Peripheral blood mononuclear cell (primary cell): ENCODE measurements around the genes FOXD4L1 and CFAP221.

DNA sequence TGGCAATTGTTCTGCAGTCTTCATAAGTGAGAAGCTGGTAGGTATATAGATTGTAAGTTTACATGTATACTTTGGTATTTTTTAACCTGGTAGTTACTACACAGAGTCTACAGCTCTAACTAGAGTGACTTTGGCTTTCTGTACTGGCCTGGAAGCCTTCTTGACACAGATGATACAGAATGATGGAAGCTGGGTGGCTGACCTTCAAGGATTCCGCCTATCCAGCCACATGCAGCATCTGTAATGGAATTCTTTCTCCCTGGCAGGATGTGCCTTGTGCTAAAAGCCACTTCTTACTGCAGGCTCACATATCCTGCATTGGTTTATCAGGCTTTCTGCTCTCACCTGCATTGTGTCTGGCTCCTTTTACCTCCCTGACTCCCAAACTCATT is 38.8 kb upstream of the PAX8 start:
- PRO-cap, 8 experiments, result no peak in any of the 8 experiments

DNA sequence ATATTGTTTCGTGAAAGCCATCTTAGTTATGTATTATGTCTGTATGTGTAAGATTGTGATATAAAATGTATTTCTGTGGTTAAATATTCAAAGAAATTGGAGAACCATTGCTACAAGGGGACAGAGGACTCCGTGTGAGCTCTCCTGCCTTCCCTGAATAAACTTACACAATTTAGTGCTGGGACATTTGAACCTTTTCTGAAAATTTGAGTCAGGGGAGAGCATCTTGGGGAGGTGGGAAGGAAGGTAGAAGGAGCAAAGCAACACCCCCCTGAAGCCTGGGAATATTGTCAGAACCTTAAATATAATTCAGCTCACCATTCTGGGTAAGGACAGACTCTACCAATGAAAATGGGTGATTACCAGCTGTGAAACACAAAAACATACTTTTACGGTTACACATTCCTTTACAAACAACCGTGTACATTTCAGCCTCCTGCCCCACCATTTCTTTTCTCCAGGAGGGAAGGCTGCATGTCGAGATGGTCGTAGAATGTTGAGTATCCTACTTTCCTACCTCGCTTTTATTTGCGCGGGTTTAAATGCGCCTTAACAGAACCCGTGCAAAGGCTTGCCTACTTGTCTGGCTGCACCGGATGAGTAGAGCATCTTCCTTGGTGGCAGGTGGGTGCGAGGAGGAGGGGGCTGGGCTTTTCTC is at the start of gene FOXD4L1:
TSS of gene FOXD4L1 (plus strand) at position 382 of the 658 bp plus-strand sequence.
- PRO-cap, 8 experiments, result no peak in any of the 8 experiments

- PRO-cap, 8 experiments, result peak in 2 of 8 experiments; most common plus-strand start chr2:113656238 (in 2)
These were observed 28.9 kb downstream of the RABL2A start for GRCh38 chr2:113655828-113656554.

DNA sequence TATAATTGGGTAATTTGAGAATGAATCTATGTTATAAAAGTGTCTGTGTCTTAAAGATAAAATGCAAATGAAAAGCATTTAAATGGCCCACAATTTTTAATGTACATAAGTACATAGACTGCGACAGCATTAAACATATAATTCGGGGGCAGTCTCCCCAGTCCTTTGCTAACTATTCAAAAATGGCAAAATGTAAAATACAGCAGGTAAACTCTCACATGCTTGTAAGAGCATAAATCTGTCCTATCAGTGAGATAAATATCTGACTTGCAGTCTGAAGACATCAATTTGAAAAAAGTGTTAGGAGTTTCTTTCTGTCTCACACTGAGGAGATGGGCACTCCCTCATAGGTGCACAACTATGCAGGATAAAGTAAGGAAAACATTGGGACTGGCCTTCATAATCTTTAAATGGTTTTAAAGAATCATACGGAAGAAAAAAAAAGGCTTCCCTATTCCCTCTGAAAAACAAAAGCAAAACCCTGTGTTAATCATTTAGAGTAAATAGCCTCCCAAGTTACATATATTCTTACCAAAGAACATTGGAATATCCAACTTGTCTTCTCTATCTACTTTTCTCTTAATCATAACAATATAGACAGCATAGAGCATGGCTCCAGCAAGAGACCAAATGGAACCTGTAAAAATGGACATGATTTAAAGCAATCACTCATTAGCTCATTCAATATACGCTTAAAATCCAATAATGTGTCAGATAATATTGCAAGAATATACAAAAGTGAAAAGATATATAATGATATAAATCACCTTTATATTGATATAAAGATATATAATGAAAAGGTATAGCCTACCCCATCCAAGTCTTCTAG is 27.4 kb downstream of the SLC35F5 start:
- PRO-cap, 8 experiments, result no peak in any of the 8 experiments

DNA sequence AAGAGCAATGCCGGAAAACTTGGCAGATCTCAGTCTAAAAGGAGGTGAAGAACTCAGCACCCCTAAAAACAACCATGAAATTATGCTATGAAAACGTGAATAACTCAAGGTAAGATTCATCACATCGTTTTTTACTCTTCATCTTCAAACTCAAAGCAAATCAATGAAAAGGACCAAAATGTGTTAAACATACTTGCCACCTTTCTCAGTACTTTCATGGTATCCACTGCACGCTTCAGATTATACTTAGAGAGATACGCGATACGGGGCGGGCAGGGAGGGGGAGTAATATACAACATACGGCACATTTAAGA is 1.0 kb downstream of the SLC35F5 start:
- PRO-cap, 8 experiments, result peak in 1 of 8 experiments; most common minus-strand start position 239 of the sequence (in 1)

DNA sequence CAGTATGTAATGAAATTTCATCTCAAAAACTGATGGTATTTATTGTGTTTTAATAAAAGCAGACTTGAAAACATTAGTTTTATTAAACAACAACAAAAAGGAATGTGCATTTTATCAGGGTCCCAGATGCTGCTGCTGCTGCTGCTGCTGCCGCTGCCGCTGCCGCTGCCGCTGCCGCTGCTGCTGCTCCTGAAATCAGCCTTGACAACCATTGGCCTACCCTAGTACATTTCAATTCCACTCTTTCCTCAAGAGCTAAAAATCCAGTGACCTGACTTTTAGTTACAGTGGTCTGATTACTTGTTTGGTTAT is 1597.2 kb downstream of the DPP10 start:
- PRO-cap, 8 experiments, result no peak in any of the 8 experiments

GRCh38 chr2:117623145-117624104 is 191.1 kb upstream of the DDX18 start:
- PRO-cap, 8 experiments, result no peak in any of the 8 experiments

DNA sequence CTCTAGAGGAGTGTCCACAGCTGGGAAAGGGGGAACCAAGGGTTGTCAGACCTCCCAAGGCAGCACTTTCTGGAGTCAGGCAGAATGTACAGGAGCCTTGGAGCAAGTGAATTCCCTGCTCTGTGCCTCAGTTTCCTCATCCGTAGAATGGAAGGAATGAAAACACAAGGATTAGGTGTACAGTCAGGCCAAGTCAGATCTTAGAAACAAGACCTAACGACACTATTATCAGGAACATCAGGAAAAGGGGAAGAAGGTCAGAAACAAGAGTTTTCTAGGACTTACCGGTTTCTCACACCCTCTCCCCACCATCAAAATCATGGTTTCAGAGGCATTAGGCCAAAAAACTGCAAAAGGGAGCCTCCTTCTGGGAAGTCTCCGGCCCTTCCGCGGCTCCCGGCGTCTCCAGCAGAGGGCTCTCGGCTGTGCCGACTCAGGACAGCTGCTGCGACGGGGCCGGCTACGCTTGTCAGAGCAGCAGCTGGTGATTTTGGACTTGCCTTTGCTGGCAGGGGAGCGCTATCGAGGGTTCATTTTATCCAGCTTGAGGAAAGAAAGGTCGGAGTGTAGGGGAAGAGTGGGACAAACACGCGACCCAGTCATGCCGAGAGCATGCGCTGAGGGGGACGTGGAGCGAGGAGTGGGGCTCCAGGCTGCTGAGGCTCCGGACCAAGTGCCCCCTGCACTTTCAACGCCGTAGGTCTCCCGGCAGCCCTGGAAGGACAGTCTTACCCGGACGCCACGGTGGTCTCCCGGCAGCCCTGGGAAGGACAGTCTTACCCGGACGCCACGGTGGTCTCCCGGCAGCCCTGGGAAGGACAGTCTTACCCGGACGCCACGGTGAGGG is 21.4 kb downstream of the DDX18 start:
- PRO-cap, 8 experiments, result peak in 1 of 8 experiments; most common plus-strand start position 469 of the sequence (in 1)

DNA sequence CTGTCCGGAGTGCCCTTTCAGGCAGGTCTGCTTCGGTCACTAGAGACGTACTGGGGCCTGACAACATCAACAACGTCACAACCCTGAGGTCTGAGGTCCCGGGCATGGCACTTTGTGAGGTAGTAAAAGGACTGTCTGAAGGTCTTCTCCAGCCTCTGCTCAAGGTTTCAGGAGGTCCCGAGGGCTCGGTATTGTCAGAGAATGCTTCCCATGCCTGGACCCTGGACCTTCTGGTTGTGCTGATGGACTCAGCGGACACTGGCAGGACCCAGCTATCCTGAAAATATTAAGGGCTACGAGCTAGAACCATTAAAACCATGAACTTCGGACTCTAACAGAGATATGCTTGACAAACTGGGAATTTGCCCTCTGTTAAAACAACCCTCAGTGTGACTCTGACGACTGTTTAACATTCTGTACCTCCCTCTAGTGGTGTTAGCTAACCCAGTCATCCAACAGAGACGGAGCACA is 96.6 kb downstream of the CCDC93 start:
- PRO-cap, 8 experiments, result no peak in any of the 8 experiments

DNA sequence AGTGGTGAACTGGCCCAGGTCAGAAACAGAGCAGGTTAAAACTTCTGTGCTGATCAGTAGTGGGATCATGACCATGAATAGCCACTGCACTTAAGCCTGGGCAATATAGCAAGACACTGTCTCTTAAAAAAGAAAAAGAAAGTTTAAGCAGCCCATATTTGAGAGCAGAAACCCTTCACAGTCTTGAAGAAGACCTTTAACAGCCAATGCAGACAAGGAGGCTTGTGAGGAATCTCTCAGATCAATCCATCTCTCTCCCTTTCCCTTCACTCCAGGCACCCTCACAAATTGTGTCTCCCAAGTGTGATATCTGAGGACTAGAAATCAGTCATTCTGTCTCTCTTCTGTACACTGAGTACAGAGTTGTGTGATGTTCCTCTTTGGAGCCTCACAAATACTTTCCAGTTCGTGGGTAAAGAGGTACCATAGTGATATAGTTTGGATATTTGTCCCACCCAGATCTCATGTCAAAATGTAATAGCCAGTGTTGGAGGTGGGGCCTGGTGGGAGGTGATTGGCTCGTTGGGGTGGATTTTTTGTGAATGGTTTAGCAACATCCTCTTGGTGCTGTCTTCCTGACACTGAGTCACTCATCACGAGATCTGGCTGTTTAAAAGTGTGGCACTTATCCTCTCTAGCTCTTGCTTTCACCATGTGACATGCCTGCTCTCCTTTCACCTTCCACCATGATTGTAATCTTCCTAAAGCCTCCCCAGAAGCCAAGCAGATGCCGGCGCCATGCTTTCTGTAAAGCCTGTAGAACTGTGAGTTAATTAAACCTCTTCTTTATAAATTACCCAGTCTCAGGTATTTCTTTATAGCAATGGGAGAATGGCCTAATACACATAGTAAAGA is 2.9 kb upstream of the CCDC93 start:
- PRO-cap, 8 experiments, result no peak in any of the 8 experiments

- PRO-cap, 8 experiments, result no peak in any of the 8 experiments
These were observed 10.6 kb upstream of the INSIG2 start for GRCh38 chr2:118077471-118078193.

DNA sequence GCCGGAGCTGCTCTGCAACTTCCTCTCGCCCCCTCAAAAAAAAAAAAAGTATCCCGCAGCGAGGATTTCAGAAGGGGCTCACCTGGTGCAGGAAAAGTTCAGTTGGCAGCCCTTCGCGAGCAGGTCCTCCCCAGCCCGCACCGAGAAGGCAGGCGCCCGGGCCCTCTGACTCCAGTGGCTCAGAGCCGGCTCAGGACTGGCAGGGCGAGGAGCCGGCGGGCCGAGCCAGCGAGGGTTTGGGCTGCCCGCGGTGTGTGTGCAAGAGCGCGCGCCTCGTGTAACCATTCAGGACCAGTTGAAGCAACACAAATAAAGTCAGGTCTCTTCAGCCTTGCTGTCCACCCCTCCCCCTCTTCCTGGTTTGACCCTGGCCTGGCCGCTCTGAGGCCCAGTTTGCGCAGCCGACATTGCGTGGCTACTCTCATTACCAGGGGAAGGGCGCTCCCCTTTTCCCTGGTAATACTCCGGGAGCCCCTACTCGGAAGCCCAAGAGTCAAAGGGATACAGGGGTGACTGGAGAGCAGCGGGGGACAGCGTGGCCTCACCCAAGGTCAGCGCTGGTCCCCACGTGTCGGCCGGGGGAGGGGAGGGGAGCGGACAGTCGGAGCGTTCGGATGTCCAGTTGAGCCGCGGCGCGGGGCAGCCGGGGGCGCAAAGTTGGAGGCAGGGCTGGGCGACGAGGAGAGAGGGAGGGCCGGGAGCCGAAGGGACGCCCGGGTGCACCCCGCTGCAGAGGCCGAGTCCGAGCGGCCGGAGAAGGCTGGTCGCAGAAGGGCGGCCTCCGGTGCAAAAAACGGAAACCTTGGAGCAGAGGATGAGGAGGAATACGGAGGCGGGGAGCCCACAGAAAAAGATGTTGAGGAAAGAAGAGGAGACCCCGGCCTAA is 12.3 kb downstream of the EN1 start:
- PRO-cap, 8 experiments, result no peak in any of the 8 experiments

DNA sequence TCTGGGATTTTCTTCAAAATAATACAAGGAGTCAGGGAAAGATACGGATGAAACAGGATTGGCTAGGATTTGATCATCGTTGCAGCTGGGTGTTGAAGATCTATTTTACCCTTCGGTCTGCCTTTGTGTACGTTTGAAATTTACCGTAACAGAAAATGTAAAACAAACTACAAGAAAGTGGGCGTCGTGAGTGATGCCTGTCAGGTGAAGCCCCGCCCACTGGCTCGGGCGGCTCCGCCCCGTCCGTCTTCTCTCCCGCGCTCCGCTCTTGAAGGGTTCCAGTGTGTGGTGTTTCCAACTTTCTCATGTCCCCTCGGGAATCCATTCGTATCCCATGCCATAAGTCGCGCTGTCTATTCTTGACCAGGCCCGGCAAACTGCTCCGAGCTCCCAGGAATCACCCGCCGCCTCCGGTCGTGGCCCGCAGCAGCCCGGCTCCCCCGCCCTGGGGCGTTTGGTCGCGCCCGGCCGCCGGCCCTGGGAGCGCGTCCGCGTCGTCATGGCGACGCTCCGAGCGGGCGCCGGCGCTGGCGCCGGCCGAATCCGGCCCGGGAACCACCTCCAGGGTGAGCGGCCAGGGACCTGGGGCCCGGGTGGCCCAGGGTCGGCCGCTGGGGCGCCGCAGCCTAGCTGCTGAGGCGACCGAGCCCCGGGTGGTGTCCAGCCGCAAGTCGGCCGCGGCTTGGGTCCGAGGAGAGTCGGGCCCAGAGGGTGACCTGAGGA is at the start of gene CFAP221:
TSS of gene CFAP221 (plus strand) at position 505 of the 723 bp plus-strand sequence.
- PRO-cap, 8 experiments, result no peak in any of the 8 experiments

GRCh38 chr2:119699981-119700529 is 21.1 kb downstream of the TMEM177 start:
- PRO-cap, 8 experiments, result no peak in any of the 8 experiments

GRCh38 chr2:120312707-120313564 is 33.0 kb upstream of the INHBB start:
- PRO-cap, 8 experiments, result peak in 1 of 8 experiments; most common plus-strand start chr2:120313437 (in 1)

GRCh38 chr2:120344133-120344759 is 1.7 kb upstream of the INHBB start:
- PRO-cap, 8 experiments, result no peak in any of the 8 experiments

GRCh38 chr2:120348966-120349337 is 3.0 kb downstream of the INHBB start:
- PRO-cap, 8 experiments, result no peak in any of the 8 experiments

DNA sequence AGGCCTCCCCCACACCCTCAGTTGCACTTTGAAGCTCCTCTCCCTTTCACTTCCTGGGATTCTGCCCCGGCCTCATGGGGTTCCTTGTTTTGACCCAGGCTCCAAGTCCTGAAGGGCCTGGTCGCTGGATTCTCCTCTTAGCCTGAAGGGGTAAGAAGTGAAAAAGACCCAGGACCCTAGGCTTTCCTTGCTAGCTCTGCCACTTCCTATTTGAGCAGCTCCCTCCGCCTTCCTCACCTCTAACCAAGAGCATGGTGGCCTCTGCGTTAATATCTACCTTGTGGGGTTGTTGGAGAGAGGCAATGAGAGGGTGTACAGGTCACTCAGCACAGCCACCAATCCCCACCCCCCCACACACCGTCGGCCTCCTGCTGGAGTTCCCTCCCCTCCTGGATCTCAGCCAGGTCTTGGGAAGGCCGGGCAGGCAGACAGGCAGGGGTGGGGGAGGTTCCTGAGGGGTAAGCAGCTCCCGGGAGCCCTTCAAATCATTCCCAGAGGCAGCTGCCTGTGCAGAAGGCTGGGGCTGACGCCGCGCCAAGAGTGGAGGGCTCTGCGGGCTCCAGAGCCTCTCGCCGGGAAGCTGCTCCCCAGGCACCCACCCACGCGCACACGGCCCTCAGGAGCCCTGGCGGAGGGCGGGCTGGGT is 49.8 kb downstream of the INHBB start:
- PRO-cap, 8 experiments, result no peak in any of the 8 experiments

DNA sequence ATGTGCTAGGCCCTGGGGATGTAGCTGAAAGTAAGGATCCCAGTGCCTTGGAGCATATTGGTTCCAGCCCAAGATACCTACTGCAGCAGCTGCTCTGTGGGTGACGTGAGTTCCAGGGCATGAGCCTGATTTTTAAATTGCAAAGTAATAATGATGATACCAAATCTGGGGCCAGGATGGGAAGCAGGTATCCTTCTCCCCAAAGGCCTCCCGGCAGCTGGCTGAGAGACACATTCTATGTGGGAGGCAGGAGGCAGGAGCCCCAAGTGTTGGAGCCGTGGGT is 52.2 kb downstream of the INHBB start:
- PRO-cap, 8 experiments, result no peak in any of the 8 experiments

- PRO-cap, 8 experiments, result no peak in any of the 8 experiments
These were observed 180.3 kb downstream of the INHBB start for GRCh38 chr2:120526113-120526662.